ENCODE data around the genes DCTN1 and M1AP.

GRCh38 chr2:73730651-73731253, 6.4 kb downstream of the TPRKB start:
- PRO-cap, result no peak
- RAMPAGE, long total RNA, 4 experiments, result no peak in any of the 4 experiments

DNA sequence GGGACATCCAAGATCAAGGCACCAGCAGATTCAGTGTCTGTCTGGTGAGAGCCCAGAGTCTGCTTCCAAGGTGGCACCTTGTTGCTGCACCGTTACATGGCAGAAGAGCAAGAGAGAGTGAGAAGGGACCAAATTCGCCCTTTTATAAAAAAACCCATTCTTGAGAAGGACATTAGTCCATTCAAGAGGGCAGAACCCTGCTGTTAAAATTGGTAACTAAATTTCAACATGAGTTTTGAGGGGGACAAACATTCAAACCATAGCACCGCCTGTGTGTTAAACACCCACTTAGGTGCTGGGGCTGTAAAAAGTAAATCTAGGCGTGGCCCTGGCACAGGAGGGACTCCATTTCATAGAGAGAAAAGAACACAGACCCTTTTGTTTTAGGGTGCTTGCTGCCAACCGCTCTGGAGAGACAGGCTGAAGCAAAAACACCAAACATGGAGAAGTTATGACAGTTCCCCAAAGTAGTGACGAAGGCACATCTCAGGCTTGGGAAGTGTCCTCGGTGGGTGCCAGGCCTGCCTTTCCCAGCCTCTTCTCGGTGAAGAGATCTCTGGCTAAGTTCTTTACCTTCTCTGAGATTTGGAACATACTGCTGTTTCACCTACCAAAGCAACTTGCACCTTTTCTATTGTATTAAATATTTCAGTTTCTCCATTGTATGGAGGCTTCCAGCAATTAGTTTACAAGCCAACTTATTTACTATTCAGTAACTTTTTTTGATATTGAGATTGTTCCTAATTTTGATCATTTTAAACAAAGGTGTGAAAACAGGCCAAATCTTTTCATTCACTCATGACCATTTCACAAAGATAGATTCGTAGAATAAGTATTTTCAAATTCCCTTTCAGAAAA, 5.2 kb downstream of the ACTG2 start:
- PRO-cap, result bidirectional peak, plus-strand start at position 572 of the sequence, minus-strand start at position 403 of the sequence
- RAMPAGE, long total RNA, 4 experiments, result no peak in any of the 4 experiments

- PRO-cap, result no peak
- RAMPAGE, long total RNA, 4 experiments, result no peak in any of the 4 experiments
Observed at GRCh38 chr2:73921072-73921650, 5.5 kb upstream of the DGUOK start.

- PRO-cap, result no peak
- RAMPAGE, long total RNA, 4 experiments, result no peak in any of the 4 experiments
Observed at GRCh38 chr2:73933124-73933931, 6.6 kb downstream of the DGUOK start.

DNA sequence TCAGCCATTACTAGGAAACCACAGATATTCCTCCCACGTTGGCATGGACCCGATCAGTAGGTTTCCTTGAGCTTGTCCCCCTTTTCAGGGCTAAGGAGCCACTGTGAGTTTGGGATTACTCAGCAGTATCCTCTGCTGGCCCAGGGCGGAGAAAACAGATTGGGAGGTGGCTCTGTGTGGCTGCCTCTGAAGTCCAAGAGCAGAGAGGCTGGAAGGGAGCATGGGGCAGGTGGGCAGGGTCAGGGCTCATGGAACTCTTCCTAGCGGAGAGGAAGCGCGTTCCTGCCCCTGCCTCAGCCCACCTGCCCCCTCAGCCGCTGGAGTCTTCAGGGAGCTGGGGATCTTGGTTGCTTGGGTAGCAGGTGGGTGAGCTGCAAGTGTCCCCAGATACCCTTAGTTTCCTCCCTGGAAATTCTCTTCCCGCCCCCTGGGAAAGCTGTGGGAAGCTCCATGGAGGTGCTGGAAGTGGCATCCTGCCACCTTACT, 19.2 kb downstream of the TET3 start:
- PRO-cap, result no peak
- RAMPAGE, long total RNA, 4 experiments, result no peak in any of the 4 experiments

- PRO-cap, result no peak
- RAMPAGE, long total RNA, 4 experiments, result no peak in any of the 4 experiments
Observed at GRCh38 chr2:74047131-74047523, 62.4 kb downstream of the TET3 start.

DNA sequence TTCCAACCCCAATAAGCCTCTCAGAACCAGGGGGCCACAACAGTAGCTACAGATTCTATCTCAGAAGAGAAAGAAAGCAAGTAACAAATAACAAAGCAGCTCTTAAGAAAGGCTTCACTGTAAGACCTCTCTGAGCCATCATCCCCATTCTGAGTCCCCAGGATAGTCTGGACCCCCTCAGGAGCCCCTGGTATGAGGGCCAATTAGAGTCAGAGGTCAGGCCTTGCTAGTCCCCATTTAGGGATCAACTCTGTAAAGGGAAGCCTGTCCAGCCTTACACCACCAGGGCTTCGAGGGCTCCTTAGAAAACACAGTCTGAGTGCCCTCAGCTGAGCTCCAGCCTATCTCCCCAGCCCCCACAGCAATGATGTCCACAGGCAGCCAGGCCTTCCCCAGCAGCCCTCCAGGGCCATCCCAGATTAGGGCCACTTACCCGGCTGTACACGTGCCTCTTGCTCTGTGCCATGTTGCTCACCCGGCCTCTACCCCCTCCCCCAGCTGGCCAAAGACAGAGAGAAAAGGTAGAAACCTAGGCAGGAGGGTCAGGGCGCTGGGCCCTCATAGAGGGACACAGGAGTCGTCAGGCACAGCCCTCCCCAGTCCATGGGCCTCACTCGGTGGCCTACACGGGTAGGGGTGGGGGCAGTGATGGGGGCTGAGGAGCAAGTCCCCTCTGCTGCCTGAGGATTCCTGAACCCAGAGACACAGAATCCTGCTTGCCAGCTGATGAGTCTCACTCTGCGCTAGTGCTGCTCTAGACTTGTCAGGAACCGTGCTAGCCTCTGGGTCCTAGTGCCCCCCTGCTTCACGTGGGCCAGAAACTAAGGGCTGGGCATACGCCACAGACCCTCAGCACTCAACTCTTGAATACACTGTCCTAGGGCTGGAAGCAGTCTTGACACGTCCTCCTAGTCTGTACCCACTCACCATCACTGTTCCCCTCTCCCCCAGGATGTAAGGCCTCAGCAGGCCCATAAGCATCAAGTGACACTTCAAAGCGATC, at the start of gene DCTN1:
Gene DCTN1, minus strand, starts transcription at position 740 of the 1,003 bp plus-strand sequence.
- PRO-cap, result no peak
- RAMPAGE, long total RNA, 4 experiments, result no peak in any of the 4 experiments

GRCh38 chr2:74385234-74385865, 5.2 kb upstream of the DCTN1 start:
- PRO-cap, result no peak
- RAMPAGE, long total RNA, 4 experiments, result no peak in any of the 4 experiments

- PRO-cap, result no peak
- RAMPAGE, long total RNA, 4 experiments, result no peak in any of the 4 experiments
Observed at GRCh38 chr2:74415785-74416157, 5.6 kb downstream of the C2orf81 start.

GRCh38 chr2:74456947-74457843, 1.0 kb upstream of the WBP1 start:
- PRO-cap, result bidirectional peak, plus-strand start at chr2:74457442, minus-strand start at chr2:74457341; bidirectional peak, plus-strand start at chr2:74457496, minus-strand start at chr2:74457519; bidirectional peak, plus-strand start at chr2:74457678, minus-strand start at chr2:74457619
- RAMPAGE, long total RNA, 4 experiments, result no peak in any of the 4 experiments

- PRO-cap, result no peak
- RAMPAGE, long total RNA, 4 experiments, result no peak in any of the 4 experiments
Observed at GRCh38 chr2:74461358-74462342, 3.4 kb downstream of the WBP1 start.

- PRO-cap, result no peak
- RAMPAGE, long total RNA, 4 experiments, result no peak in any of the 4 experiments
Observed at GRCh38 chr2:74481860-74482273, 931 bp downstream of the CCDC142 start.

- PRO-cap, result bidirectional peak, plus-strand start at chr2:74529457, minus-strand start at chr2:74529451
- RAMPAGE, long total RNA, 4 experiments, result no peak in any of the 4 experiments
Observed at GRCh38 chr2:74529040-74529580, 396 bp downstream of the AUP1 start.

DNA sequence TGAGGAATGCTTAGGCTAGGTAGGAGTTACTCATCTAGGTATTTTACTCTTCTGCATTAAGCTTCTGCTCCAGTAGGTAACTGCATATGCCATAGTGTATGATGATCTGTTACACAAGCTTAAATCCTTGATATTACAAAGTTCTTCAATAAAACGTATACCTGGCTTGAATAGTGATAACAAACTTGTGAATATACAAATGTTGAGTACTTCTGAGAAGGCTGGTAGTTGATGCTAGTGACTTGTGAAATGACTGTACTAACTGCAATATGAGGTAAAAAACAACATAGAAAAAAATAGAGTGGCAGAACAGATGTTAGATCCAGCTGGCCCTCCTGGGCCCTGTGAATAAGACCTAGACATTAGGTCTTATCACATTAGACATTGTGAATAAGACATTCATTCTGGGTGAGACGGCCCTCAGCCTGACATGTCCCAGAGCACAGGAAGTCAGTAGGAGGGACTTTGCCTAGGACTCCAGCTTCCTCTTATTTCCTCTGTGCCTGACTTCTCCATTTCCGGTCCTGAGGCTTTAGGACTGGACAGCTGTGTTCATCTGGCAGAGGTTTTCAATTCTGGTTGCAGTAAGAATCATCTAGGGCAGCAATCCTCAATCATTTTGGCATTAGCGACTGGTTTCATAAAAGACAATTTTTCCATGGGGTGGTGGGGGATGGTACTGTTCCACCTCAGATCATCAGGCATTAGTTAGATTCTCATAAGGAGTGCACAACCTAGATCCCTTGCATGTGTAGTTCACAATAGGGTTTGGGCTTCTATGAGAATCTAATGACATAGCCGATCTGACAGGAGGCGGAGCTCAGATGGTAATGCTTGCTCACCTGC, 23.0 kb downstream of the DOK1 start:
- PRO-cap, result no peak
- RAMPAGE, long total RNA, 4 experiments, result no peak in any of the 4 experiments

DNA sequence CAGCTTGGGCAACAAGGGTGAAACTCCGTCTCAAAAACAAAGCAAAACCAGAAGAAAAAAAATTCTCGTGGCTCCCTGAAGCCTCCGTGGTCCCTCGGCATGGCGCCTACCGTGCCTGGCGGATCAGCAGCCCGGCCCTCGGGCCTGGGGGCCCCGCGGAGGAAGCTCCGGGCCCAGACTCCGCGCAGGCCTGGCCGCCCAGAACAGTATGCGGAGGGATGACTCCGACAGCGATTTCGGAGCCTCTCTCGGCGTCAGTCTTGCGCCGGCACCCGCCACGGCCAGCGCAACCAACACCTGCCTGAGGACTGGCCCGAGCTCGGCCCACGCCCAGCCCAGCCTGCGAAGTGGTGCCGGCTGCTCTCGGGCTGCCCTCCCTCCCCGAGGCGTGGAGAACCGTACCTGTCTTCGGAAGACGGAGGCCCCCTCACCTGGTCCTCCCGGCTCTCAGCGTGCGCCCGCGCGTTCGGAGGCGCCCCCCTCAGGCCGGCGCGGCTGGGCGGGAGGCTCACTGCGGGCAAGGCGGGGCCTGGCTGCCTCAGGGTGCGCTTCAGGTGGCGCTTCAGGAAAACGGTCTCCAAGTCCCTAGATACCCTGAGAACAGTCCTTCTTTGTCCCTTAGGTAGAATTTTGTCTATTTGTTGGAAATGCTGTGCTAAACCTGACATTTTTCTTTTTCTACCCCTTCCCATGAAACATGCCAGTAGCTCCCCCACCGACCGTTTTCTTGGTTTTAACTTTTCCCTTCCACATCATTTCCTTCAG, at the start of gene M1AP:
Gene M1AP, minus strand, starts transcription at position 468 of the 765 bp plus-strand sequence.
- PRO-cap, result no peak
- RAMPAGE, long total RNA, 4 experiments, result start-site peak on the minus strand in 1 of 4 experiments, centred at position 469 of the sequence, 6 reads per replicate

GRCh38 chr2:74701929-74702872, 48.2 kb downstream of the SEMA4F start:
- PRO-cap, result no peak
- RAMPAGE, long total RNA, 4 experiments, result no peak in any of the 4 experiments

GRCh38 chr2:74835857-74836056, 1.8 kb downstream of the HK2 start:
- PRO-cap, result no peak
- RAMPAGE, long total RNA, 4 experiments, result no peak in any of the 4 experiments

DNA sequence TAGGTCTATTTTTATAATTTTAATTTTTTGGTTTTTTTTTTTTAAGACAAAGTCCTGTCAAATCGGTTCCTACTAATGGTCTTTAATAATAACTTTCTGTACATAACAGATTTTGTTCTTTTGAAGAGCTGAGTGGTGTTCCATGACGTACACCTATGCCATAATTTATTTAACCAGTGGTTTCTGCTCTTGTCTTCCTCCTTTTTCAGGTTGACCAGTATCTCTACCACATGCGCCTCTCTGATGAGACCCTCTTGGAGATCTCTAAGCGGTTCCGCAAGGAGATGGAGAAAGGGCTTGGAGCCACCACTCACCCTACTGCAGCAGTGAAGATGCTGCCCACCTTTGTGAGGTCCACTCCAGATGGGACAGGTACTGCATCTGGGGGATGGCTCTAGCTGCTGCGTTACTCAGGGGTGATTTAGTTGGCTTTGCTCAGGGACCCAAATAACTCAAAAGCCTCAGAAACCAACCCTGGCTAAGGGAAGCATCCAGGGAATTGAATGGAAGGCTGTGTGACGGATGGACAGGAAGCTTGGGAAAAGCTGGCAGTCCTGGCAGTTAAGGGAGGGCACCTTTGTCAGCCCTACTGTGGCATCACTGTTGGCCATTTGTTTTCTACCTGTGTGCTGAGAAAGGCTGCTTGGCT, 20.3 kb downstream of the HK2 start:
- PRO-cap, result no peak
- RAMPAGE, long total RNA, 4 experiments, result no peak in any of the 4 experiments

- PRO-cap, result no peak
- RAMPAGE, long total RNA, 4 experiments, result no peak in any of the 4 experiments
Observed at GRCh38 chr2:74892128-74892683, 58.3 kb downstream of the HK2 start.

- PRO-cap, result no peak
- RAMPAGE, long total RNA, 4 experiments, result no peak in any of the 4 experiments
Observed at GRCh38 chr2:75518616-75519076, 42.1 kb downstream of the EVA1A start.